Paraaortic lymph node (tissue), 1 donor: ENCODE results near the genes NDRG4 and SLC38A7.

DNA sequence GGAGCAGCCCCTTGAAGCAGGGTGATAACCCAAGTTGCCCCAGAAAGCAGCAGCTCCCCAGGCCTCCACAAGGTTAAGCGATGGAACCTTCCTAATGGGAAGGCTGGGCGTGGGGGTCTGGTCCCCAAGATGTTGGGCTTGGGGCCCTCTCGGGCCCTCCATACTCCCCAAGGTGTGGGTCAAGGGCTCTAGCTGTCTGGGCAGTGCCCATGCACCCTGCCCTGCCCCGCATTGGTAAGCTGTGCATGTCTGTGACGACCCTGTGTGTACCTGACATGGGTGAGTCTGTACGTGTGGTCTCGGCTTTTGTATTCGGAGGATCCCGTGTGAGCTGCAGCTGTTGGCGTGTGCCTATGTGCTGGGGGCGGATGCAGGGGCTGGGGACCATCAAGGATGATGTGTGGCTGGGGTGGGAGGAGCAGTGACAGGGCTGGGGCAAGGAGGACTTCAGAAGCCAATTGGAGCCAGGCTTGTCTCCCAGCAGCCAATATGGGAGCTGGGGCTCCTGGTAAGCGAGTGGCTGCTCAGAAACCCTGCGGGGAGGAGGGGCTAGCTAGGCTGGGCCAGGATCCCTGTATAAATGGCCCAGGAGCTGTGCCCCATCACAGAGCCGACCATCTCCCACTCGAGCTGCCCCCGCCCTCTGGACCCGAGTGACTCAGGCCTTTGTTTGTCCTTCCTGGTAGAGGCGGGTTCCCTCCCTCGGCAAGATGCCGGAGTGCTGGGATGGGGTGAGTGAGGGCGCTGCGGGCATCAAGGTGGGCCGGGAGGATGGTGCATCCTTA, at the start of gene NDRG4:
NDRG4 (plus strand) TSS at position 605 of the 785 bp plus-strand sequence.
- PRO-cap: no peak

DNA sequence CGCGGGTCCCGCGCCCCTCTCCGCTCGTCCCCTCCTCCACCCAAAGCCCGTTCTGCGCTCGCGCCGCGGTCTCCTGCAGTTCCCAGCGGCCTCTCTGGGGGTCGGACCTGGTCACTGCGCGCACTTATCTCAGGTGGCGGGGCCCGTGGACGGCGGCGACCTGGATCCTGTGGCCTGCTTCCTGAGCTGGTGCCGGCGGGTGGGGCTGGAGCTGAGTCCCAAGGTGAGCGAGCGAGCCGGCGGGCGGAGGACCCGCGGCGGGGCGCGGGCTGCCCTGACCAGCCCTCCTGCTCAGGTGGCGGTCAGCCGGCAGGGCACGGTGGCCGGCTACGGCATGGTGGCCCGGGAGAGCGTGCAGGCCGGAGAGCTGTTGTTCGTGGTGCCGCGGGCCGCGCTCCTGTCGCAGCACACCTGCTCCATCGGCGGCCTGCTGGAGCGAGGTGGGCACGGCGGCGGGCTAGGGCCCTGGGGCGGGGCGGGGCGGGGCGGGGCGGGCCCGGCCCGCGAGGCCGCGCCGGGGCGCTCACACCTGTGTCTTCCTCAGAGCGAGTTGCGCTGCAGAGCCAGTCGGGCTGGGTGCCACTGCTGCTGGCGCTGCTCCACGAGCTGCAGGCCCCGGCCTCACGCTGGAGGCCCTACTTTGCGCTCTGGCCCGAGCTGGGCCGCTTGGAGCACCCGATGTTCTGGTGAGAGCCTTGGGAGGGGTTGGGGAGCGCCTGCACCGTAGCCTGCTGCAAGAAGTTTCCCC, 515 bp downstream of the SETD6 start:
- PRO-cap: bidirectional peak, plus-strand start at position 566 of the sequence, minus-strand start at position 432 of the sequence

GRCh38 chr16:58543559-58543991, 28.3 kb downstream of the SETD6 start:
- PRO-cap: no peak

DNA sequence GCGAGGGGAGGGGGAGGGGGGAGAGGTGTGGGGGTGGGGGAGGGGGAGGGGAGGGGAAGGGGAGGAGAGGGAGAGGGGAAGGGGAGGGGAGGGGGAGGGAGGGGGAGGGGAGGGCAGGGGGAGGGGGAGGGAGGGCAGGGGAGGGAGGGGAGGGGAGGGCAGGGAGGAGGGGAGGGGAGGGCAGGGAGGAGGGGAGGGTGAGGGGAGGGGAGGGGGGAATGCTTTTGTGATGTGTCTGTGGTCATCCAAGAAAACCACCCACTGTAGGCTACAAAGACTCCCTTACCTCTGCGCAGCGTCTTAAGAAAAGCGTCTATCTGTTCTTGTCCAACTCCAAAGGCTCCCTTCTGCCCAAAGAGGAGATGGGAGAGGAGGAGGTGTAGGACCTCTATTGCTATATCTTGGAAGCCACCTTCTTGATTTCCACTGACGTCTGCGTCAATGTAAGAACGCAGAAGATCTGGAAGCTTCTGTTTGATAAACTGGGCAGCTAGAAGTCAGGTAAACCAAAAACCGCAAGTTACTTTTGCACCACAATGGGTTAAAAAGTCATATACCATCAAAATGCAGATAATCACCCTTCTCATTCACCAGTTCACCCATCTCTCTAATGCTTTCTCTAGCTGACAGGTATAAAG, 43.2 kb downstream of the CNOT1 start:
- PRO-cap: no peak

DNA sequence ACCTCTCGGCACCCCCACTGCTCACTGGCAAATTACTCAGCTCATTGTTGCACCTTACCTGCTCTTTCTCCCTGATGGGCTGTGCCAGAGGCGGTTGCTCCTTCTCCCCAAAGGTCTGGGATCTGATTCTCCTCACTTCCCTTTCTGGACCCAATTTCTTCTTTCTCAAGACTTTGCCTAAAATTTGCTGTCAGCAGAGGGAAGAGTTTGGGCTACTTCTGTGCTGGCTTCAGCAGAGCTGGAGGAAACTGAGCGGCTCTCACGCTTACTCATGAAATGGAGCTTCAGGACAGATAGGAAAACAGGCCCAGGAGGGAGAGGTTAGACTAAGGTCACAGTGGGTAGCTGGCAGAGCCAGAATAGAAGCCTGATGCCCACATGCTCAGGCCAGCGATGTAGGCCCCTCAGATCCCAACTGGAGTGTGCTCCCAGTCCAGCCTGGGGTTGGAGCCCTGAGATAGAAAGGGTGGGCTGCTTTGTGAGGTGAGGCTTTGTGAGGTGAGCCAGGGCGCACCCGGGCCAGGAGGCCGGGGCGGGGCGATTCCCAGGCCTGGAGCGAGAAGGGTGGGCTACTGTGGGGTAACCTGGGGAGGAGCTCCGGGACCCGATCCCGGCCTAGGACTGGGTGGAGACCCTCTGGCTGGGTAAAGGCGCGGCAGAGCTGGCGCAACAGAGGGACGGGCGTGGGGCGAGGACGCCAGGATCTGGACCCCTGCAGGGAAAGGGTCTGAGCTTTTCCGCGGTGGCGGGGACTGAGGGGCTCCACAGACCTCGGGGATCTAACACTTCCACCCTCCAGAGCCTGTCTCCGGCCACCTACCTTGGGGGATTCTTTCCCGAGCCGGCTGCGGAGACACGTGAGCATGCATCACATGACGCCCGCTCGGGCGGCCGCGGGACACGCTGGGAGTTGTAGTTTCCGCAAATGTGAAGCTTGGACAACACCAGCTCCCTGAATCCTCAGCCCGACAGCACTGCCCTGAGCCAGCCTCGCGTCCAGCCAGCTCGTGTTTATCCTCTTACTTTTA, at the start of gene SLC38A7:
SLC38A7 (minus strand) TSS at position 874 of the 1,028 bp plus-strand sequence.
- PRO-cap: bidirectional peak, plus-strand start at position 924 of the sequence, minus-strand start at position 847 of the sequence

- PRO-cap: no peak
Observed at GRCh38 chr16:58756308-58756802, 22.2 kb upstream of the GOT2 start.

- PRO-cap: no peak
Observed at GRCh38 chr16:59170008-59170477, 435.9 kb upstream of the GOT2 start.

- PRO-cap: no peak
Observed at GRCh38 chr16:60522666-60523021, 1513.6 kb downstream of the CDH8 start.

DNA sequence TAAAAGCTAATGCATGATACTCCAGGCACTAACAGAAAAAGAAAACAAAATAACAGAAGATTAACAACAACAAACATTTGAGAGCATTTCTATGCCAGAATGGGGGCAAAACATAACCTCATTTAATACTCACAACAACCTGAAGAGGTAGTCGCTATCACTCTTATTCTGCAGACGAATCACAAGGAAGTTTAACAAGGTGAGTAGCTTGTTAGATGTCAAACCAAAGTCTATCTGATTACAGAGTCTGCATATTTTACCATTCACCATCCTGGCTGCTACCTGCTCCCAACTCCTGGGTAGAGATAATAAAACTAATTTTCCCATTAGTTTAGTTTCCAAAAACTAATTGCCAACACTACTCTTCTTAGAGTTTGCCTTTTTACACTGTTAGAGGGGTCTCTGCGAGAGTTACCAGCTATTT, 904.8 kb downstream of the CDH11 start:
- PRO-cap: unidirectional peak, plus-strand start at position 166 of the sequence

DNA sequence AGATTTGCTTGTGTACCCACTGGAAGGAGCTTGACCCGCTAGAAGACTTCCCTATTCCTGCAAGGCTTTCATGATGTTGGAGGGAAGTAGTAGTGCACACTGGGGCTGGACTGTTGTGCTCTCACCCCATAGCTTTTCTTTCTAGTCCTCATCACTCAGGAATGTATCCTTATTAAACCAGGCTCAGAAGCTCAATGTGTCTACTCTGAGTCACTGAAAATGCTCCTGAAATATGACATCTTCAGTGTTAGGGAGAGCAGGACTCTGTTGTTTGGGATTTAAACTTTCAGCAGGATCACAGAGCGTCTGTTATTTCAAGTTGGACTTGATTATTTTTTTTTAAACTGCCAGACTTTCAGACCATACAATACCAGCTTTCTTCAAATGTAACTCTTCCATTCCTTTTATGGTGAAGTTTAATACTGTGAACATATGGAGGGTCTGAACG, 257.6 kb downstream of the CDH11 start:
- PRO-cap: no peak

DNA sequence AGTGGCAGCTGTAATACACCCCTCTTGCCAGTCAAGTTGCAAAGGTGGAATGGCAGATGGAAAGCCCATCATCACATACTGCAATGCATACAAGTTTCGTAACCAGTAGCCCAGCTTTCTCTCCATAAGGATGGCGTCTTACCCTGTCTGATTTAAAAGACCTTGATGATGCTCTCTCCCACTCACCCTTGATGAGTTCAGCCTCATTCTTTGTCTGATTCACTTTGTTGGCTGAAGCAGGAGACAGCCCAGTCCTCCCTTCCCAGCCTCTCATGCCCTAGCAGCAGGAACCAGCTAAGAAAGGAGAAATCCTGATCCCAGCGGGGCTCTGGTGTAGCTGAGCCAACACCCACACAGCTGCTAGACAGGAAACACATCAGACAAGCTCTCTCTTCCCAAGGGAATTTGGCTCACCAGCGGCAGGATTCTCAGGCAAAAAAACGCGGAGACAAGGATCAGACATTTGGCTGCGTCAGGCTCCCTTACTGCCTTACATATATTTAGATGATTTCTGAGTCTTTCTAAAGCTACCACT, 211.6 kb downstream of the CDH11 start:
- PRO-cap: no peak

DNA sequence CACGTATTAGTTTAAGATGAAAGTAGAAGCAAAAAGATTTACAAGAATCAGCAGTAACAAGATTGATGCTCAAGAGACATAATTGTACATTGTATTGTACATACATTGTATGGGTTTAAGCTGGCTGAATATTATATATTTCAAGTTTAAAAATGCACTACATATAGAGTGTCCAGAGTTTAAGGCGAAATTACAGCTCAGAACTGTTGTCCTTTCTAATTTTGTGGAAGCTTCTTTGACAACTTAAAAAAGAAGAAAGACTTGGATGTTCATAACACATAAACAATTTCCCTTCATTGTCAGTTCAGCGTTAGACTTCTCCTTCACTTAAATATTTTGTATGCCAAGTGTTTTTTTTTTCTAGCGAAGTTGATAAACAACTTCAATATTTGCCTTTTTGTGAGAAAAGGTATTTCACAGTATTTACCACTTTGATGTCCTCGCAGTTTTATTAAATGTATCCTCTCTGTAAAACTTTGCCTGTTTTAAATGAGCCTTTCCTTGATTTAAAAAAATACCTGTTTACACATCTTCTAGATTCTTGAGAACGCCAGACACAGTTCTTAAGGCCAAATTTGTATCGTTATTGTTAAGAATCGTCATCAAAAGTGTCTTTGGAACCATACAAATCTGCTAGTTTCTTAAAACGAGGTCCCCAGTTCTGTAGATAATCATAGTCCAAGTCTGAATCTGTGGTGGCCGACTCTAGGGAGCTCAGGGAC, 174.7 kb downstream of the CDH11 start:
- PRO-cap: no peak

- PRO-cap: no peak
Observed at GRCh38 chr16:64992867-64993293, 129.0 kb downstream of the CDH11 start.

- PRO-cap: no peak
Observed at GRCh38 chr16:65124155-65124462, 2.2 kb upstream of the CDH11 start.

GRCh38 chr16:65734929-65735175, 613.0 kb upstream of the CDH11 start:
- PRO-cap: no peak

- PRO-cap: no peak
Observed at GRCh38 chr16:65945385-65945737, 421.1 kb upstream of the CDH5 start.

- PRO-cap: no peak
Observed at GRCh38 chr16:66368144-66368737, 1.8 kb downstream of the CDH5 start.

DNA sequence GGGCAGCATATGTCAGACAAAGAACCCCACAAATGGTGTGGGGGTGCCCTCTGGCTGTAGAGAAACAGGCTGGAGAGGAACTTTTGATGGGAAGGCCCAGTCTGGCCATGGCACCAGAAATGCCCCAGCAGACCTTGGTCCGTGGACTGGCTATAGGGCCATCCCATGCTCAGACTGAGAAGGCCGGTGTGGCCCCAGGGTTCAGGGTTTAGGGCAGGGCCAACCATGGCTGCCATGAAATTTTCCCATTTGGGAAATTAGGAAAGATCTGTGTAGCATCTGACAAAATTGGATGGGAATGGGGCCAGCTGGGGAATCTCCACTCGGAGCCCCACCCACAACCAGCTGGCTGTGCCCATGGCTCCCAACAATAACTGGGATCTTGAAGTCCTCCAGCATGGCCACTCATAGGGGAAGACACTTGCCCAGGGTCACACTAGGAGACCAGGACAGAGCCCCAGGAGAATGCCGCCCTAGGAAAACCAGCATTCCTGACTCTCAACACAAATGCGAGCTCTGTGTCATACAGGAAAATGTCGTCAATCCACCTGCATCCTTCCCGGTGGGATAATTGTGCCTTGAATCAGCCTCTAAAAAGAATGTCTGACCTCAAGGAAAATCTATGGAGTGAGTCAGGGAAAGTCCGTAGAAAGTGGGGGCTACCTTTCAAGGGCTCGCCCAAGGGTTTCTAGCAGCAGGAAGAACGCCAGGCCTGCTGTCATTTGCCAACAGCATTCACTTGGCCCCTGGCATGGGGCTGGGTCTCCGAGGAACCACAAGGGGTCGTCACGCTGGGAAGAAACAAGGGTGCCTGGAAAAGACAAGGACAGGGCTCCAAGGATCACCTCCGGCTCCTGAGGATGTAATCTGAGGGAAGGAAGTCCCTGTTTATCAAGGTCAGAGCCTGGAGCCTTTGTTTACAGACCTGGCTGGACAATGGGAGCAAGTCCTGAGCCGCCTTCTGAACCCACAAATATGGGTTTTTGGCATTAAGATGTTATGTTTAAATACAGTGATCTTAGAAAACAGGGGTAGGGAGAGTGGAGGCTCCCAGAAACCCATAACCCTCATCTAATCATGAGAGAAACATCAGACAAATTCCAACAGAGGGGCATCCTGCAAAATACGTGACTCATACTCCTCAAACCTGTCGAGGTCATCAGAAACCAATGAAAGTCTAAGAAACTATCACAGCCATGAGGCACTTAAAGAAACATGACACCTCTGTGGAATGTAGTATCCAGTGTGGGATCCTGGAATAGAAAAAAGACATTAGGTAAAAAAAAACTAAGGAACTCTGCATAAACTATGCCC, 15.9 kb downstream of the CDH5 start:
- PRO-cap: bidirectional peak, plus-strand start at position 681 of the sequence, minus-strand start at position 493 of the sequence

GRCh38 chr16:66406724-66407316, 20.3 kb upstream of the BEAN1 start:
- PRO-cap: no peak

DNA sequence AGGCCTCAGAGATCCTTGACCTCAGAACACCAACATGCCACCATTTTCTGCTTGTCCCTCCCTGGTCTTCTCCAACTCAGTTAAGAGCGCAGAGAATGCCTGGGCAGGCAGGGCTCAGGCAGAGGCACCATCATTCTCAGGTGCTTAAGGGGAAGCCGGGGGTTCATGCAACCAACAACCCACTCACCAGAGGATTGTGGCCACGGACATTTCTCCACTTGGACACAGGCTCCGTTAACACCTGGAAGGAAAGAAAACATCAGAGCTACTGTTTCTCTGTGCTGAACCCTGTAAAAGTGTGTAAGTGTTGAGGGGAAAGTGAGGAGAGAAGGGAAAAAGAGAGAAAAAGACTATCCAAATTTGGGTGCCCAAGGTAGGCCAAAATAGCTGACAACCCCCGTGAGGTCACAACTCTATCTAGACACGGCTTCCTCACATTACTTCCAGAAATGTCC, 13.1 kb downstream of the TK2 start:
- PRO-cap: no peak